Sternocleidomastoid (tissue), 1 donor: ENCODE measurements around a stretch of chr6.

- PRO-cap: no peak
These were observed 21.4 kb downstream of the NEDD9 start for GRCh38 chr6:11211036-11211564.

GRCh38 chr6:11223214-11223840 is 9.1 kb downstream of the NEDD9 start:
- PRO-cap: no peak

GRCh38 chr6:11227348-11227862 is 5.1 kb downstream of the NEDD9 start:
- PRO-cap: no peak

DNA sequence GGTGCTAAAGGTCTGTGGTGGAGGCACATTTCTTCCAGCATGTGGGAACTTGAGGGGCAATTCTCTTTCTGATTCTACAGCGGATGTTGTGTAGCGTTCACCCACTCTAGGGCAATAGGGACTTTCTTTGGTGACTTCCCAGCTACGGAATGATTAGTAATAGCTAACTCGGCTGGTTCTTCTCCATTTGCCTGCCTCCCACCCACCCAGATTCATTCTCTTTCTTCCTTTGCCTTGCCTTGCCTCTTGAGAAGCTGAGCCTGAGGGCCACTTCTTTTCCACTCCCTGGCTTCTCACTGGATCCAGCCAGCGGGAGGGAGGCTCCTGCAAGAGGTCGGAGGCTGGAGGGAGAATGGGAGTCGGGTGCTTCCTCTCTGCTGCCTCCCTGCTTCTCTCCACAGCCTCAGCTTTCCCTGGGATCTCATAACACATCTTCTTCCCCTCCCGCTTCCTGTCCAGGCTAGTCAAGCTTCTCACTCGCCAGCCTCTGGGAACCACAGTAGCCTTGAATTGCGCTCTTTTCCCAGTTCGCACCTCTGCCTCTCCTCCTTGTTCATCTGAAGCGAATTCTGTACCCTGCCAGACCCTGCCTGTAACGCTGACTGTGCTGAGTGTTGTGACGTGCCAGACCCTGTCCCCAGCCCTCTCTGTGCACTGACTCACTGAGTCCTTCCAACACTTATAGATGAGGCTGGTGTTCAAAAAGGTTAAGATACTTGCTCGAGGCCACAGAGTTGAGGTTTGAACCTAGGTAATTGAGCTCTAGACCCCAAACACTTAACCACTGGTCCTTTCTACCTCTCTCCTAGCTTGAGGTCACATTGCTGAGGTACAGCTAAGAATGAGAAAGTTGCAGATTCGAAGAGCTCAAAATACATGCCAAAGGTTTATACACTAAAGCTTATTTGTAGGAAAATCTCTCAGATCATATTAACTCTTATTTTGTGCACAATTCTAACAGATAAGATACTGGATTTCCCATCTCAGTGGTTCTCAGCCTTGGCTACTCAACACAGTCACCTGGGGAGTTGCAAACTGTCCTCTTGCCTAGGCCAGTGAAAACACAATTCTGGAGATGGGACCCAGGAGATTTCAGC is 45.6 kb upstream of the NEDD9 start:
- PRO-cap: no peak

- PRO-cap: no peak
These were observed 55.6 kb upstream of the NEDD9 start for GRCh38 chr6:11287854-11288611.

DNA sequence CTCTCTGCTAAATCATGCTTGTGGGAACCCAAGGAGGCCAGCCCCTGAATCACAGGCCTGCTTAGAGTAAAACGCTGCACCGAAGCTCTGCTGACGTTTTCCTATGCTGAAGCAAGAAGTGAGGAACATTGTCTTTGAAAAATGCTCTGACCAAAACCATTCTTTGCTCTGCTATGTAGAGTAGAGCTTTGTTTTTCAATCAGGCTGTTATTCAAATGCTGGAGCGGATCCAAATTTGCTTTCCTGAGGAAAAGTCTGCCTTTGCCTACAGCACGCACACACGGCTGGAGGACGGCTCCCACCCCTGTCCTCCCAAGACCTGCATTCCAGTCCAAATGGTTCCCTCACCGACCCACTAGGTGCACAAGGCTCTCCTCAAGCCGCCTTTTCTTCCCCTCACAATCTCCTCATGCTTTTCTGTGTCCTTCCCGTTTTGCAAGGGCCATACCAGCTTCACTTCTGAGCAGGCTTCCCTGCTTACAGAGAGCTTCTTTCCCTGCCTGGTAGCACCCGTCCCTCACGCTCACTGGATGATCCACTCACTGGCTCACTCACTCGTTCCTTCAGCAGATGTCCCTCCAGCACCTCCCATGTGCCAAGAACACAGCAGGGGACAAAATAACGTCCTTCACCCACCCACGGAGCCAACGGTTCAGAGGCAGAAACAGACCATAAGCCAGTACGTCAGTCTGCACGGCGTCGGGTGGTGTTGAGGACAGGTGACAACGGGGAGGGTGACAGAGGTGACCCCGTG is 137.9 kb upstream of the NEDD9 start:
- PRO-cap: no peak

- PRO-cap: no peak
These were observed 144.8 kb upstream of the TMEM170B start for GRCh38 chr6:11392477-11393410.

- PRO-cap: no peak
These were observed 126.7 kb upstream of the TMEM170B start for GRCh38 chr6:11410851-11411229.

GRCh38 chr6:11423530-11423966 is 114.0 kb upstream of the TMEM170B start:
- PRO-cap: no peak

DNA sequence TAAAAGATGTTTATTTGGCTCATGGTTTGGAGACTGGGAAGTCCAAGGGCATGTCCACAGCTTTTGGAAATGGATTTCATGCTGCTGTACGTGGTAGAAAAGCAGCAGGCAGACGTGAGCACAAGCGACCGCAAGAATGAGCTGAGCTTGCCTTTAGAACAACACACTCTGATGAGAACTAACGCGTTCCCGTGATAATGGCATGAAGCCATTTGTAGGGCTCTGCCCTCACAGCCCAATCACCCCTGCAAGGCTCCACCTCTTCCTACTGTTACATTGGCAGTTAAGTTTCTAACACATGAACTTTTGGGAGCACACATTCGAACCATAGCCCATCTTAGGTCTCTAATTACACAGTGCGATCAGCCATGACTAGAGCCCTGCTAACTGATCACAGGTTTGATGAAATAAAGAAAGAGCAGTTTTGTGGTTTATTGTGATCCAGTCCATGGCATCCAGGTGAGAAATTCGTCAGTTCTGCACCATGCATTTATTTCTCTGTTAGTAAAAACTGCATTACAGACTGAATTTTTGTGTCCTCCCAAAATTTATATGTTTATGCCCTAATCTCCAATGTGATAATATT is 107.4 kb upstream of the TMEM170B start:
- PRO-cap: no peak

DNA sequence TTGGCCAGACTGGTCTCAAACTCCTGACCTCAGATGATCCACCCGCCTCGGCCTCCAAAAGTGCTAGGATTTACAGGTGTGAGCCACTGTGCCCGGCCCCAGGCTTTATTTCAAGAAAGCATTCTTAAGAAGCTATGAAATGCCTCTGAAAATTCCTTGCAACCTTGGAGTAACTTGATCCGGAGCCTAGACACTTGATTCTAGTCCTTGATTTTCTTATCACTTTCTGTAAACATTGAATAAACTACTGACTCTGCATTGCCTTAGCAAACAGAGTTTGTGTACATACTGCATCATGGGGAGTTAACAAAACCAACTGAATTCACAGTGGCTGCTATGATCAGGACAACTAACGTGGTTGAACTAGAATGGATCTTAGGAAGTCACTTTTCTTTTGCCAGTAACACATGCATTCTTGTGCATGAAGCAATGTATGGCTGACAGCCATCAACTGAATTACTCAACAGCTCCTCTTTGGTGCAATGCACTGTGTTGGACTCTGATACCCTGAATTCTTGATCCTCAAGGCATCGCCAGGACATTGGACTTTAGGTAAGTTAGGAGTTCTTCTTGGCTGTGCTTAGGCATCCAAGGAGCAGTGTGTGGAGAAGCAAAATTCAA is 102.8 kb upstream of the TMEM170B start:
- PRO-cap: no peak

DNA sequence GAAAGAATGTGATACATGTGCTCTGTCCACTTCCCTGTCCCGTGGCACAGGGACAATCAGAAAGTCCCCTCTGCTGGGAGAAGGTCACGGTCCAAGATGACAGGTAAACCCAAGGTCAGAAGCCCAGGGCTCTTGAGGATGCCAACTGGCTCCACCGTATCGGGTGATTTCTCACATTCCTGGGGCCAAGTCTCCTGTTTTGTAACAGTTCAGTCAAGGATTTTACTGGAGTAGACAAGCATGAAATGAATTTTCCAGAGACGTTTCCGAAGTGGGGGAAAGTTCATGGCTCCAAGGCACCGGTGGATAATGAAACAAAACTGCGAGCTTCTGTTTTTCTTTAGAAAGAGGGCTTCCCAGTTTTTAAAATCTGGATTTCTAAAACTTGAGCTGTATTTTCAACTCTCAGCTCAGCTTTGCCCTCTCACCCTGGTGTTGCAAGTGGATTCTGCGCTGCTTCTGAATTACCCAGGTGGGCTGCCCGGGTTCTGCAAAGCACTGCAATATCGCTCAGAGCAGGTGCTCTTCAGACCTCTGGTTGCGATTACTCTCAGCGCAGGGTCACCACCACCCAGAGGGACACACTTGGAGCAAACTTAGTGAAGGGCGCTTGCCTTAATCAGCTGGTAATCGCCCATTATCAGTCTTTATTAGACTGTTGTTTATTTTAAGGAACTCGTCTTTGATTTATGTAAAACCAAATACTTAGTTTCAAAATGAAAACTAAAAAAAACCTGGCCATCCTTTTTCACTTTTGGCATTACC is 64.3 kb upstream of the TMEM170B start:
- PRO-cap: no peak

DNA sequence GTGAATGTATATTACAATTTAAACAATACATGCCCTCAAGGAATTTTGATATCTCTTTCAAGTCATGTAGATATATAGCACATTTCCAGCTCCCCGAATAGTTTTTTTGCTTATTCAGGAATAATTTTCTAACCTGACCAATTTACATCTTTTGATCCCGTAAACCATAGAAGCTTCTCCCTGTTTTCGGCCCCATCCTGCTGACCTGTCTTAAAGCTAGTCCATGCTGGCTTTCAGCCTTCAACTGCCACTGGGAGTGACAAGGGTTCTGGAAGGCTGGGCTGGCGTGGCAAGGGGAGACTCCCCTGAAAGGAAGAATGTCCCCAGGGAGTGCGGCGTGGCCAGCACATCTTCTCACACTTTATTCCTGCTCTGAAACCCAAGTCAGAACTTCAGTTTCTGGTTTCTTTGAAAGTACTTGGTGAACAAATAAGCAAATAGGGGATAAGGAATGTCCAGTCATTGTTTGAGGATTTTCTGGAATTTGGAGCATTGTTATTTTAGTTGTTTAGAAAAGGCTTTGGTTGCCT is 71.6 kb downstream of the TMEM170B start:
- PRO-cap: no peak

DNA sequence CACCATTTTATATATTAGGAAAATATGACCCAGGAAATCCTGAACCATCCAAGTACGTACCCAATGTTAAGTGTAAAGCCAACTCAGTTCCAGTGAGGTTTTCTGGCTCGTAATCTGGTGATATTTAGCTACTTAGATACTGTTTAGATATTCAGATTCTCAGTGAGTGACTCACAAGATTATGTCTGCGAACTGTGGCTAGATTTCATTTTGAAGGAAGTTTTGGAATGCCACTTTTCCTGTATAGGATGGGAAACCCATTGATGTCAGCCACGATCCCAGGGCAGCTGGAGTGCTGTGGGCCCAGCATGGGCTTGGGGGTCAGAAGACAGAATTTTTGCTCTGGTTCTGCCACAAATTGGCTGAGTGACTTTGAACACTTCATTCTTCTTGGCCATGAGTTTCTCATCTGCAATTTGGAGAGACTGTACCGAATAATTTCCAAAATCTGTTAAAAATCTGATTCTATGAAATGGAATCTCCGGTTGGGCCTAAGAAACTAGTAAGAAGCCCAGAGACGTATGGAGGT is 76.4 kb downstream of the TMEM170B start:
- PRO-cap: no peak

DNA sequence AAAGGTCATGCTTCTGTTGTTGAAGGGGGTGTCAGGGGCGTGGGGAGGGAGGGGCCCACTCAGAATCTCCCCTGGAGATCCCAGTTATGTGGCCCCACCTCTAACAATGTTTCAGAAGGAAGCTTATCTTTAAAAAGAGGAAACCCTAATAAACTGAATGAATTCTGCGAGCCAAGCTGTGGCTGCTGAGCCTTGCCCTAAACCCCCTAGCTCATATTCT is 4.1 kb downstream of the ADTRP start:
- PRO-cap: unidirectional peak, plus-strand start at position 158 of the sequence

DNA sequence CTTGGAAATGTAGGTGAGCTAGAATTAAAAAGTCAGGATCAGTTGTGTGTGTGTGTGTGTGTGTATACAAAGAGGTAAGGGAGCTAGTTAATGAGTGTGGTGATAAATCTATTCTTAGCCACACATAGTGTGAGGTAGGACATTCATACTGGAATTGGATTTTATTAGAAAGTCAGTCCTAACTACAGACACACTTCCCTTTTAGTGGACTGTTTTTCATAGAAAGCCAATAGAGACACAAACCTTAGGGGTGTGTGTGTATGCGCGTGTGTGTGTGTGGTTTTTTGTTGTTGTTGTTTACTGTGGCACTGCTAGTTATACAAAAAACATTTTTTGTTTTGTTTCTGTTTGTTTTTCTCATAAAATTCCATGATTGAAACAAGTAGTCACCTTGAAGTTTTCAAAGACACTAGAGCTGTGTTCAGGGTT is 1.4 kb downstream of the ADTRP start:
- PRO-cap: no peak

DNA sequence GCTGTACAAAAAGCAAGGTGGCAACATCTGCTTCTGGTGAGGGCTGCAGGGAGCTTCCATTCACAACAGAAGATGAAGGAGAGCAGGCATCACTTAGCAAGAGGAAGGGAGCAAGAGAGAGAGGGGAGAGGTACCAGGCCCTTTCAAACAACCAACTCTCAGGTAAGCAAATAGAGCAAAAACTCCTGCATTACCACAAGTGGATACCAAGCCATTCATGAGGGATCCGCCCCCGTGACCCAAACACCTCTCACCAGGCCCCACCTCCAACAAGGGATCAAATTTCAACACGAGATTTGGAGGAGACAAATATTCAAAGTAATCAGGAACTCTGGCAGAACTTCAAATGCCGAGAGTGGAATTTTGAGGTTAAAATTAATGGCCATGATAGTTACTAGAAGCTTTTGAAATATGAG is 55.2 kb upstream of the ADTRP start:
- PRO-cap: no peak

DNA sequence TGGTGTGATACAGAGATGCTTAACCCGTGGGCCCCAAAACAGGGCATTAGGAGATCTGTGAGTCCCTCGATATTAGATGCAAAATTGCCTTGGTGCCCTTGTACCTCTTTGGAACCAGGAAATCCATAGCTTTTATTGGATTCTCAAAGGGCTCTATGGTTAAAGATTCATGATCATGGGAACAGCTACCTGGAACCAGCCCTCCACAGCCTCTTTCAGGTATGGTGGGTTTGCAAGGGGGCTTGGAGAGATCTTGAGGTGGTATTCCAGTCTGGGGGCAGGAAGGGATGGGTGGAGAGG is 91.4 kb upstream of the HIVEP1 start:
- PRO-cap: no peak

DNA sequence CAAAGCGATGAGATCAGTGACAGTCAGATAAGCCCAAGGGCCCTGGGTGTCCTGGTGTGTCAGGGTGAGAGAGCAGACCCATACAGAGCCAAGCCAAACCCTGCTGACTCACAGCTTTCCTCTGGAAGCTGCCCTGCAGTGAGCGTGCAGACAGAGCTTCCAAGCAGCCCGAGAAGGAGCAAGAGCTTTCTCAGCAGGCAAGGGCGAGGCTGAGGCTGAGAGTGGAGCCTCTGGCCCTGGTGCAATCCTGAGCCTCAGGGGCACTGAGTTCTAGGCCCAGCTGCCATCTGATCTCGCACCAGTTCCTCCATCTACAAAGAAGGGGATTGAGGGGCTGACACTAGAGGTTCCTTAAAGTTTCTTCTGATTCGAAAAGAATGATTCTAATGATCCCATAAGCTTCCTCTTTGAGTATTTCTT is 91.0 kb upstream of the HIVEP1 start:
- PRO-cap: no peak

GRCh38 chr6:11943946-11944699 is 68.0 kb upstream of the HIVEP1 start:
- PRO-cap: no peak